AG04450 (cell line): ENCODE measurements around the gene GAL.

GRCh38 chr11:68342317-68343352, 30.2 kb downstream of the LRP5 start:
- CAGE, long polyA plus RNA: no peak
- RRBS: 71% methylated on average over 6 of the region's 22 CpGs

DNA sequence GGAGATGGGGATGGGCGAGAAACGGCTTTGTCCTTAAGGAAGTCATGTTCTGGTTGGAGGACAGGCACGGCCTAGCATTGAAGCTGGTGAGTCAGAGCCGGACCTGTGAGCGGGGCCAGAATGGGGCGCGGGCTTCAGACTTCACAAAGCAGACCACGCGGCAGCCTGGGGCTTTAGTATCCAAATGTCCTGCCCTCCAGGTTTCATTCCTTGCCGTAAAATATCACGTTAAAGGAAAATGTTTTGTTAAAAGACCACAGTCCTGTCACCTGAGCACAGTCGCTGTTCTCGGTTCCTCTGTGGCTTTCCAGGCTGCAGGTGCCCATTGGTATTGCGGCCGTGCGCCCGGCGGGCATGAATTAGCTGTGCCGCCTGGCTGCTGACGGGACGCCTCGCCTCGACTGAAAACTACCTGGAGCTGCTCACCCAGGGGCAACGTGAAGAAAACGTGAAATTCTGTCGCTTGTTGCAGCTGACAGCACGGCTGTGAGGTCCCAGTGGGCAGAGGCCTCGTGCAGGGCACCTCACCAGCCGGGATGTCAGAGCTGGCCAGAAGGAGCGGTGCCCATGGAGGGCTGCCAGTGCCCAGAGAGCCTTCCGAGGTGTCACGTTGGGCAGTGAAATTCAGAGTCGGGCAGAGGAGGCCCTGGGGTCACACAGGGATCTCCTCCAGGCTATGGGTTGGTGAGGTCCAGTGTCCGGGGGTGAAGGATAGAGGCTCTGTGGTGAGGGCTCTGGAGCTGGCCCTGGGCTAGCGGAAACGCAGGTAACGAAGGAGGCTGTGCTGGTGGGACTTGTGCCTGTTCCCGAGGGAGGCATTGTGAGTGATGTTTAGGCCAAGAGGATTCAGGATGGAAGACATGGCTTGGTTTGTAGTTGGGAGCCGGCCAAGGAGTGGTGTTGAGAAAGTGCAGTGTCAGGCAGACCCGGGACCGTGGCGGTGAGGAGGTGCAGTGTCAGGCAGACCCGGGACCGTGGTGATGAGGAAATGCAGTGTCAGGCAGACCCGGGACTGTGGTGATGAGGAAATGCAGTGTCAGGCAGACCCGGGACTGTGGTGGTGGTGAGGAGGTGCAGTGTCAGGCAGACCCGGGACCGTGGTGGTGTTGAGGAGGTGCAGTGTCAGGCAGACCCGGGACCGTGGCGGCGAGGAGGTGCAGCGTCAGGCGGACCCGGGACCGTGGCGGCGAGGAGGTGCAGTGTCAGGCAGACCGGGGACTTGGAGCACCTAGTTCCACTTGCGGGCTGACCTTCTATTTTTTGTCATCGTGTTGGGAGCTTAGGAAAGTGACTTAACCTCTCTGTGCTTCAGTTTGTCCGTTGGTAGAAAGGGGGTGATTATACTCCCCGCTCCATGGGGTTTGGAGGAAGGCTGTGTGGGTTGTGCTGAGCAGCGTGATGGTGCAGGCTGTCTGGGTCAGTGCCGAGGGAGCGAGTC, 59.4 kb downstream of the LRP5 start:
- CAGE, long polyA plus RNA: no peak
- RRBS: 38% methylated on average over 4 of the region's 66 CpGs

DNA sequence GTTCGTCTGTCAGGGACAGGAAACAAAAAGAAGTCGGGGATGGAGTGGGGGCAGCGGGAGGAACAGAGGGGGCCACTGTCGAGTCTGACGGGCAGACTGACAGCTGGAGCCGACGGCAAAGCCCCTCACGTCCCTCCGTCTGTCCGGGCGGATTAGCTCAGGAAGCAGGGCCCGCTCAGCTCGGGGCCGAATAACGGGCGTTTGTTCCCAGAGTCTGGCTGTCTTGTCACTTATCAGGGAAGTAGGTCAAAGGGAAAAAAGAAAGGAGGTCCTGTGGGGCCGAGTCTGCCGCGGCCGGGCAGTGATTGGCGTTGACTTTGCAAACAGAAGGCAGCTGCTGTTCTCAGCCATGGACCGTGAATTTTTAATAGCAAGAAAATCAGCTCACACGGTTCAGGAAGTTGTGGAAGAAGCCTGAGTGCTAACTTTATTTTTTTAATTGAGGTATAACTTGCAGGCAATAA, 61.7 kb downstream of the LRP5 start:
- CAGE, long polyA plus RNA: no peak
- RRBS: no CpG with 5 or more reads among the region's 23 CpGs

- CAGE, long polyA plus RNA: no peak
- RRBS: no CpG with 5 or more reads among the region's 23 CpGs
These were observed 64.1 kb upstream of the PPP6R3 start for GRCh38 chr11:68396249-68397040.

GRCh38 chr11:68398032-68398822, 62.3 kb upstream of the PPP6R3 start:
- CAGE, long polyA plus RNA: no peak
- RRBS: no CpG with 5 or more reads among the region's 17 CpGs

GRCh38 chr11:68413729-68414018, 46.9 kb upstream of the PPP6R3 start:
- CAGE, long polyA plus RNA: no peak
- RRBS: no CpG with 5 or more reads among the region's 18 CpGs

GRCh38 chr11:68423304-68424277, 37.0 kb upstream of the PPP6R3 start:
- CAGE, long polyA plus RNA: no peak
- RRBS: no CpG with 5 or more reads among the region's 39 CpGs

- CAGE, long polyA plus RNA: no peak
- RRBS: no CpG with 5 or more reads among the region's 22 CpGs
These were observed 23.0 kb upstream of the PPP6R3 start for GRCh38 chr11:68437321-68438097.

DNA sequence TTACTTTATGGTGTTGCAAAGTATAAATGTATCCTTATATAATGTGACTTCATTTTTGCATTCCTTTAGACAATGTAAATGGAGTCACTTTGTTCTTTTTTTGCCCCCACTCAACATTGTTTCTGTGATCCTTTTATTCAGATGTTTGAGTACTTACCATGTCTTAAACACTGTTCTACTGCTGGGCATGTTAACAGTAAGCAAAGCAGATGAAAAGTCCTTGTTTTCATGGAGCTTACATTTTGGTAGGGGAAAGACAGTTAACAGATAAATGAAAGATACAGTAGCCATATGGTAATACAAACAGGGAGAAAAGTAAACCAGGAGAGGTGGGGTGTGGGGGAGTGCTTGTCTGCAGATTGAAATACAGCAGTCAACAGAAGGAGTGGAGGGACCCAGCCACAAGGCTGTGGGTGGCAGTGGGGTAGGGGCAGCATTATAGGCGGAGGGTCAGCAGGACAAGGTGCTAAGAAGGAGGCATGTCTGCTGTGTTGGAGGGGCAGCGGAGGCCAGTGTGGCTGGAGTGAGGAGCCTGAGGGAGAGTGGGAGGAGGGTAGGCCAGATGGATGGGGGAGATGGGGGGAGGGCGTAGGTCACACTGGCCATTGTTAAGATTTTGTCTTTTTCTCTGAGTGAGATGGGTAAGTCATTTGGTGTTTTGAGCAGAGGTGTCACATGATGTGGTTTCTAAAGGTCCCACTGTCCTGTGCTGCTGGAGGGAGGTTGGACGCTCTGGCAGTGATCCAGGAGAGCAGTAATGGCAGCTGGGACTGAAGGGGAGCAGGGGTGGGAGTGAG, 9.5 kb downstream of the PPP6R3 start:
- CAGE, long polyA plus RNA: no peak
- RRBS: no CpG with 5 or more reads among the region's 4 CpGs

GRCh38 chr11:68471410-68472463, 11.2 kb downstream of the PPP6R3 start:
- CAGE, long polyA plus RNA: no peak
- RRBS: no CpG with 5 or more reads among the region's 18 CpGs

DNA sequence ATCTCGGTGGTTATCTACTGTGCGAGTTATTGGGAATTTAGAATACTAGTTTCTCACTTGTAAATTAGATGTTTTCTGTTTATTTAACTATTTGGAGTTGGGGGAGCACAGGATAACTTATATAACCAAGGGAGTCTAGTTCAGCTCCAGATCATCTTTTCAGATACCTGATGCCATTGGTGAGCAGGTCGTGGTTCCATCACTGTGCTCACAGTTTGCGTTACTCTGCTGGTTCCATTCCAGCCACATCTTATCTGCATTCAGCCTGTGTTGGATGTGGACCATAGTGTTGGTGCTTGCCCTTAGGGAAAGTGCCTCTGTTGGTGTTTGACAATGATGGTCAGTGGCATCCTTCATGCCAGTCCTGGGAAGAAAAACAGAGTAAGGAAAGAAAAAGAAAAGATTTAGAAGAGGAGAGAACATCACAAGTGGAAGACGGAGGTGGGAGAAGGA, 104.6 kb downstream of the PPP6R3 start:
- CAGE, long polyA plus RNA: no peak
- RRBS: no CpG with 5 or more reads among the region's 5 CpGs

DNA sequence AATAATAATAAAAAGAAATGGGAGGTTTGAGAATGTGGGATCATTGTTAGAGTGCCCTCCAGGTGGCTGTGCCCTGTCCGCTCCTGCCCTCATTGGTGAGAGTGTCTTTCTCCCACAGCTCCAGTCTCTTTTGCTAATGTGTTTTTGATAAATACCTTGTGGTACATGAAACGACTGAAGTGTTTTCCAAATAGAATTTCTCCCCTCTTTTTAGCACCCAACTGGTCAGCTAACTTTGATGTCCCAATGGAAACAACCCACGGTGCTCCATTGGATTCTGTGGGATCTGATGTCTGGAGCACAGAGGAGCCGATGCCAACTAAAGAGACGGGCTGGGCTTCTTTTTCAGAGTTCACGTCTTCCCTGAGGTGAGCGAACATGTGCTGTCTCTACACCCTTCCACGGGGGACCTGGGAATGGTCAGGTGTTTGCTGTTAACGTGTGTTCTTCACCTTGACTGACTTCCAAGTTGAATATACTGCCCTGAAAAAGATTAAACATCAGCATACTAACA, 84.2 kb upstream of the GAL start:
- CAGE, long polyA plus RNA: no peak
- RRBS: no CpG with 5 or more reads among the region's 9 CpGs

DNA sequence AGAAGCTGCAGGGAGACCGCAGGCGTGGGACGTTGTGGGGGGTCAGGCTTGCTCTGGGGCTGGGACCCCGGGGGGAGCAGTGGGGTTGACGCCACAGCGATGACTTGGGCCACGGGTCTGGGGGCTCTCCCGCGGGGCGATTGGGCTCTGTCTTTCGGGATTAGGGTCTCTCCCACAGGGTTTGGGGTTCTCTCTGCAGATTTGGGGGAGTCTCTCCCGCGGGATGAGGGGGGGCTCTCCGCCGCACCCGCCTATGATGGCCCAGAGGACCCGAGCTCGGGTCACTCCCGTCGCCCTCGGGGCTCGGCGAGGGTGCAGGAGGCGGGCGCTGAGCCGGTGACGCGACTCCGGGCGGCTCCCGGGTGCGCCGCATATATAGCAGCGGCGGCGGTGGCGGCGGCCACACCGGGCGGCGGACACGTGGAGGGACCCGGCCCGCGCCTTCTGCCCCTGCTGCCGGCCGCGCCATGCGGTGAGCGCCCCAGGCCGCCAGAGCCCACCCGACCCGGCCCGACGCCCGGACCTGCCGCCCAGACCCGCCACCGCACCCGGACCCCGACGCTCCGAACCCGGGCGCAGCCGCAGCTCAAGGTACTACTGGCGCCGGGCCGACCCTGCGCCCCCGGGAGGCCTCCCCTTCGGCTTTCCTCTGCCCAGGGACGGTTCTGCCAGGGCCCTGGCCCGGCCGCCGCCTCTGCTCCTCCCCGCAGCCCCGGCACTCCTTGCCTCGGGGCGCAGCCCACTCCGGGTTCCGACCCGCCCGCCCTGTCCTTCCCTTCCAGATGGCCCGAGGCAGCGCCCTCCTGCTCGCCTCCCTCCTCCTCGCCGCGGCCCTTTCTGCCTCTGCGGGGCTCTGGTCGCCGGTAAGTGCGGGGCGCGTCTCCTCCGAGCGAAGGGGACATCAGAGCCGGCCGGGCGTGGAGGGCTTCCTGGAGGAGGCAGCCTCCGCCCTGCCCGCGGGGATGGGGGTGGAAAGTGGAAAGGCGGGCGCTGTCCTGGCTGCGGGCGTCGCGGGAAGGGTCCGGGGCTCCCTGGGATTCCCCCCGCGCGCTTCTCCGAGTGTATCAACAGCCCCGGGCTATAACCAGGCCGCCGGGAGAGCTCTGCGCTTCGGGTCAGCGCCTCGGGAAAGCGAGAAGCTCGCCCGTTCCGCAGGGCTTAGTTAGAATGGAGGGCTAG, at the start of gene GAL:
GAL (plus strand) TSS at position 403 of the 1,179 bp plus-strand sequence.
- CAGE, long polyA plus RNA: no peak
- RRBS: 5% methylated on average over 49 of the region's 126 CpGs

GRCh38 chr11:68725916-68726309, 25.4 kb downstream of the TESMIN start:
- CAGE, long polyA plus RNA: no peak
- RRBS: no CpG with 5 or more reads among the region's 5 CpGs

DNA sequence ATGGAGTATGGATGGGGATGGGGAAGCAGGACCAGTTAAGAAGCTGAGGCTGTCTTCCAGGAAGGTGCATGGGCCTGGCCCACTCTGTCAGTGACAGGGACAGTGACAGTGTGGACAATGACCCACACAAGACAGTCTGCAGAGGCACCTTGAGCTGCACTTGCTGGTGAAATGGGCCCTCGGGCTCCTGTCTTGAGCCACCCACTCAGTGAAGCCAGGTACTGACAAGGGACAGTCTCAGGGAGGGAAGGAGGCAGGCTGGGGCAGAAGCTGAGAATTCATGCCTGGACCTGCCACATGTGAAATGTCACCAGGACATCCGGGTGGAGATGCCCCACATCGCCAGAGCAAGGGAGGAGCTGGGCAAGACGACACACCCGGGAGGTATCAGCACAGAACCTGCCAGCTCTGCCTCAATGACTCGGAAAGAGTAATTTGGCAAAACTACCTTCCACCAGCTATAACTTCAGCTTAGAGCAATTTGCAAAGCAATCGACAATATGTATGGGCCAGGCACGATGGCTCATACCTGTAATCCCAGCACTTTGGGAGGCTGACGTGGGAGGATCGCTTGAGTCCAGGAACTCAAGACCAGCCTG, 23.5 kb downstream of the CPT1A start:
- CAGE, long polyA plus RNA: no peak
- RRBS: 81% methylated on average over 2 of the region's 10 CpGs

DNA sequence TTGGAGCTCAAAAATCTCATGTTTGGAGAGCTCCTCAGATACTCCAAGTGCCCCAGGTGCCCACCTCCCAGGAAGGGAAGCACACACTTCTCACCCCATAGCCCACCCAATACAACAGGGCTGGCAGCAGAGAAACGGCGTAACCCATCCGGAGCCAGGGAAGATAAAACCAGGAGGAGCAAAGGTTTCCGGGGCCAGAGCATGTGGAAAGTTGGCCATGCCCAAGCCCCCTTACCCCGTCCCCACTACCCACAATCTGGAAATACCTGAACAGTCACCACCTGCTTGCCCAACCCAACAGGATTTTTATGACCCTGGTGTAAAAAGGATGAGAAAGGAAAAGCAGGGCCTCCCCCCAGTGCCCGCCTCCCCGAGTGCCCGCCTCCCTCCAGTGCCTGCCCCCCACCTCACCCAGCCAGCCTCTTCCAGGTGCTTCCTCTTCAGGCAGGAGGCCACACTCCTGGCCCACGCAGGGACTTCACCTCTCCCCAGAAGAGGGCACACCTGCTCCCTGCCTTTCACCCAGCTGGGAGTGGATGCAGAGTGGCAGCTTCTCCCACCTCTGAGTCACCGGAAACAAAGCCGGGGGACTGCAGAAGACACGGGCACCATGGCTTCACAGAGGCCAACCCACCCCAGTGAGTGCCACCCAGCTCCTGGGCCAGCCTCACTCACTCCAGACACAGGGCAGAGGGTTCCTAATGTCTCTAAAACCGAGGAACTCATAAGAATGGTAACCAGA, 16.2 kb downstream of the CPT1A start:
- CAGE, long polyA plus RNA: no peak
- RRBS: 80% methylated on average over 1 of the region's 13 CpGs

GRCh38 chr11:68827908-68829019, 13.5 kb downstream of the CPT1A start:
- CAGE, long polyA plus RNA: no peak
- RRBS: no CpG with 5 or more reads among the region's 23 CpGs

DNA sequence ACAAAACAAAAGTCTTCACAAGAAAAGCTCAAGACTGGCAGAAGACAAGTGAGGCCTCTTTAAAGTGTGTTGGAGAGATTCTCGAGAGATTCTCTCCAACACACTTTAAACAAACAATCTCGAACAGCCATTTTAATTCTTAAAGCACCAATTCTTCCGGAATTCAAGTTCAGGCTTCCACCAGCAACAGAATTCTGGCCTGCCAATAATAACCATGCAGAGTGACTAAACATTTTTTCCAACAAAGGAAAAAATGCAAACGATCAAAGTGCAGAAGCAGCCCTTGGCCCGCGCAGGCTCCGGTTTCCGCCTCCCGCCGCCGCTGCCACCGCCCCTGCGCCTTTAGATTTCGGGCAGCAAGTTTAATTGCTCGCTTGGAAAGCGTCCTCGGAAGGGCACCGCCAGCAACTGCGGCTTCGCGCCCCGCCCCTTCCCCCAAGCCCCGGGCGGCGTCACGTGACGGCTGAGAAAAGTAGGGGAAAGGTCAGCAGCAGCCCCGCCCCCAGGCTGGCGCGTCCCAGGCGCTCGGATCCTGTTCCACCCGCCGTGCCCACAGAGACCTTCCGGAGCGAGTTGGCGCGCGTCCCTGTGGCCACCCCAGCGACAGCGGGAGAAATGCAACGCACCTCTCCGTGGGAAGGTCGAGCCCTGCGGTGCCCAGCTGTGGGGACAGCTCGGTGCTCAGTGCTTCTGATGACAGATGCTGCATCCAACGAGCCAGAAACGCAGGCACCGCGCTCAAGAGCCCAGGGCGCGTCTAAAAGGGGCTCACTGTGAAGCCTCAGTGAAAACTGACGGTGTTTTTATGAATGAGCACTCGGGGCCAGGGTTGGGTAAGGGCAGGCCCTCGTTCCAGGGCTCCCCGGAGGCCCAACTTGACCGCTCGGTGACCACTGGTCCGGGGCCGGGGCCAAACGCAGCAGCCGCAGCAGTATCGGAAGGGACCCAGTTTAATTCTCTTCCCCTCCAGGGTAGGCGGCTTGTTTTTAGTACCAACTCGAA, 2.5 kb downstream of the CPT1A start:
- CAGE, long polyA plus RNA: no peak
- RRBS: 2% methylated on average over 9 of the region's 65 CpGs

GRCh38 chr11:68857329-68857670, 15.6 kb upstream of the CPT1A start:
- CAGE, long polyA plus RNA: no peak
- RRBS: no CpG with 5 or more reads among the region's 4 CpGs

- CAGE, long polyA plus RNA: no peak
- RRBS: no CpG with 5 or more reads among the region's 16 CpGs
These were observed 38.1 kb downstream of the MRGPRD start for GRCh38 chr11:68942531-68943261.